ENCODE measurements around a stretch of chr18.

GRCh38 chr18:76483096-76484135 lies 11.6 kb downstream of the ZNF516 start:
- PRO-cap, 2 experiments: no peak in any of the 2 experiments

GRCh38 chr18:76518569-76519029 lies 23.6 kb upstream of the ZNF516 start:
- PRO-cap, 2 experiments: peak in 1 of 2 experiments; most common plus-strand start chr18:76518761 (in 1)

GRCh38 chr18:76559239-76559624 lies 64.2 kb upstream of the ZNF516 start:
- PRO-cap, 2 experiments: no peak in any of the 2 experiments

DNA sequence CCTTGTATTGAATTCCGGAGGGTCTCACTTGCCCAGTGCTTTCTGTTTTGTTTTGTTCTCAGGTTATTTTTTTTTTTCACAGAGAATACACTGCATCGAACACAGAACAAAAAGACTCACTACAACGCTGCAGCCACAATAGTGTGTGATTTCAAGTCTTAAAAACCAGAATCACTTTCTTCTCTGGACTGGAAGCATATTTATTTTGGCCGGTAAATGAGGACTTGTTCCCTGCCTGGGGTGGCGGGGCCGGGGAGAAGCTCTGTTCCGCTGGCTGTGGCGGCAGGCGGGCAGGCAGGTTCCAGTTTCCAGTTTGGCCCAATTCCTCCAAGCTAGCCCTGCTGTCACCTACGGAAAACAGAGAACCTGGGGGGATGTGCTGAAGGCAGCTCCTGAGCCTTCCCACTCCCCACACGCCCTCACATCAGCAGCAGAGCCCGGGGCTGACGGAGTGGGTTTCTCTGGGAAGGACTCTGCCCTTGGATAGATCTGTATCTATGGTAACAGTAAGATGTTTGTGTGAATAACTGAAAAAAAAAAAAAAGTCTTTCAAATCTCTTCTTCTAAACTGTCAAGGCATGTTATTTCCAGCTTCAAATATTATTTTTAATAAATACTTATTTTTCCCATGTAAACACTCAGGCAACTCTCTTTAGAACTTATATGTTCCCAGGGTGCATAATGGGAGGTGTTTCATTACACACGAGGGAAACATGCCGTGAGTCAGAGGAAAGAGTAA lies 115.9 kb upstream of the ZNF516 start:
- PRO-cap, 2 experiments: no peak in any of the 2 experiments

GRCh38 chr18:76621116-76622338 lies 126.5 kb upstream of the ZNF516 start:
- PRO-cap, 2 experiments: no peak in any of the 2 experiments

- PRO-cap, 2 experiments: no peak in any of the 2 experiments
Observed at GRCh38 chr18:76859367-76859845, 37.0 kb downstream of the ZNF236 start.

DNA sequence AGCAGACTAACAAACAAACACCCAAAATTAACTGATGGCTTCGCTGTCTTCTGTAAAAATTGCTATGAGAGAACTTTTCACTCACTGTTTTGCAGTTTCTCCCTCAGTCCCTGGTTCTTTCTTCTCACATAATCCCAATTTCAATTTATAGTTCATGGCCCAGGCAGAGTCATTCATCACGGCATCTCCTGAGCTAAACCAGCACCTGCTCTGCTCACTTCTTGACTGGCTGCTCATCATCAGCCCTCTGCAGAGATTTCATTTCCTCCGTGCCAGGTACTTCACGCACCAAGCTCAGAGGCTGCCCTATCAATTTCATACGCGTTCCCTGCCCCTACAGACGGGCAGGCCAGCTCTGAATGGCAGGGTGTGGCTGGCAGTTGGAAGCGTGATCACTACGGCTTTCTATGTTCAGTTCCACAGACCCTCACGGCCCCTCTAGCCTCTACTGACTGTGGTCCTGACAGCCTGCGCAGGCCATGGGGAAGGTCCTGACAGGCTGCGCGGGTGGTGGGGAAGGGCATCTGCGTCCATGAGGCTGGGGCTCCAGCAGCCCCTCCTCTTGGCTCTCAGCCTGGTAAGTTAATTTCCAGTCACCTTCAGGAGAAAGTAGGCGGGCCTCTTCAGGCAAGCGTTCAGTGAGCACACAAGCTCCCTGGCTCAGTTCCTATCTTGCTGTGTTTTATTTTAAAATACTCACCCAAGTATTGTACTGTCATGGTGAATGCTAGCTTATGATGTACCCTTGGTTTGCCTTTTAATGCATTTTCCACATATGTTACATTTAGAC lies 154.7 kb downstream of the ZNF236 start:
- PRO-cap, 2 experiments: no peak in any of the 2 experiments

DNA sequence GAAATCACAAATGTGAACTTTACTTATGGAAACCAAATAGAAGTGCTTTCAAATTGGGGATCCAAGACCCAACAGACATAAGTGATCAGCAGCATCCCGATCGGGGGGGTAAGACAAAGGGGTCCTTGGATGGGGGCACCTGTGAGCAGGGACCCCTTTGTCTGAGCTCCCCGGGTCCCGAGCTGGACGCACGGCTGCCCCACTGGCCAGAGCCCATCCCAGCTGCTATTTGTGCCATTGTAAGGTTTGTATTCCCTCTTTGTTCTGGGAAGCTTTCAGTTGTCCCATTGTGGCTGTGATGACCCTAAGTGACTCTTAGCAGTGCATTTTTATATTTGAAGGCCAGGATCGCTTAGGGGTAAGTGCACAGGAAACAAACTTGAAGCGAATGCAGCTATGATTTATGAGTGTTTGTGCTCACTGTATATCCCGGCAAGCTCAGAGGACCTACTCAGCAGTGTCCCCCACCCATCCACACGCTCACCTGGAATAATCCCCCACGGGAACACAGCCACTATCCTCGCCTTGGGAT lies 80.3 kb downstream of the MBP start:
- PRO-cap, 2 experiments: no peak in any of the 2 experiments

DNA sequence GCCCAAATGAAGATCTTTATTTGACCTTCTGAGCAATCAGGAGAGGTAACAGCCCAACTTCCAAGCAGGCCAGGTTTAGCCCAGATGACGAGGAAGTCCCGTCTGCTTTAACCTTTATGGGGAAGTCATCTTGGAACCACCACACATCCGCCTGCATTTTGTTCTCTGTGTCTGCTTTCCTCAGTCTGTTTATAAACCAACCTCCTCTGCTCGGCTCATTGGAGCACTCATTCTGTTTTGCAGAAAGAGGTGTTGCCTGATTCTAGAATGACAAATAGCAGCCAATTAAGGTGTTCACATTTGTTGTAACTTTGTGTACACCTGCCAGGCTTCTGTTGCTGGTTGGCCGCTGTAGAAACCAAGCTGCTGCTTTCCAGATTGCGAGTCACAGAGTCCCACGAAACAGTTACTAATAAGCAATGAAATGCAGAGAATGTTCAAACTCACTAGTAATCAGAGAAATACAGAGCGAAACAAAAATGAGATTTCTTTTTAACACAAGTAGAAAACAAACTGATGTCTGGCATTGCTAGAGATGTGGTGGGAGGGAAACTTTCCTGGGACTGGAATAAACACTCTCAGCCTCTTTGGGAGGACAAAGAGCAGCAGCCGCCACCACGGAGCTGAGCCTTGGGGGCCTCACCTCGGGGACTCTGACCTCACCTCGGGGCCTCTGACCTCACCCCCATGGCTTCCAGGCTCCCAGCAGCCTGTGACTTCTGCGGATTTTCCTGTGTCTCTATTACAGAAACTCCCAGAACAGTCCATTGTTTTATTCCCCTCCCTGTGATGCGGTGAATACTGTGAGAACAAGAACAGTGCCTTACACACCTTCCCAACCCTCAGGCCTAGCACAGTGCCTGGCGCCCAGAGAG lies 64.0 kb downstream of the MBP start:
- PRO-cap, 2 experiments: no peak in any of the 2 experiments

DNA sequence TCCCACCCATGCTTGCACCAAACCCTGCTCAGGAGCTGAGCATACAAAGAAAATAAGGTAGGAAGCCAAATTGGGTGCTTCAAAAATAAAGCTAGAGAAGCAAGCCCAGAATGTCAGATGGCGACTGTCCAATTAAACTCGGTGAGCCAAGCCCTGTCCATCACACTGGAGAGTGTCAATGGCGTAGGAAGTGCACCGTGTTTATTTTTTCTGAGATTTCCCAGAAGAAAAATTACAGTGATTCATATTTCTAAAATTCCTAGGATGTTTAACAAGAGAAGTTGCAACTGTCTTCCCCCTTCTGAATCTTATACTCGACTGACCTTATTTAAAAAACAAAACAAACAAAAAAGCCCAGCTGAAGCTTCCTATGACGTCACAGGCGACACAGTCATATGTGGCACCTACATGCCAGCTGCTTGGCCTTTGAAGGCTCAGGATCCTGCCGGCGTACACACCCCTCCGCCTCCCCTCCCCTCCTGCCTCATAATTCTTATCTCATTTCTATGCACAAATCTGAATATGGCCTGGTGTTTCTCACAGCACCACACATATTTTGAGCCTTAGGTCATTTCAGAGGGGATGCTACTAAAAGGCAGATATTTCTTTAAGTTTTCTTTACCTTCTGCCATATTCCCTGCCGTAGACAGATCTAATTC lies 60.8 kb downstream of the MBP start:
- PRO-cap, 2 experiments: peak in 1 of 2 experiments; most common minus-strand start position 320 of the sequence (in 1)

DNA sequence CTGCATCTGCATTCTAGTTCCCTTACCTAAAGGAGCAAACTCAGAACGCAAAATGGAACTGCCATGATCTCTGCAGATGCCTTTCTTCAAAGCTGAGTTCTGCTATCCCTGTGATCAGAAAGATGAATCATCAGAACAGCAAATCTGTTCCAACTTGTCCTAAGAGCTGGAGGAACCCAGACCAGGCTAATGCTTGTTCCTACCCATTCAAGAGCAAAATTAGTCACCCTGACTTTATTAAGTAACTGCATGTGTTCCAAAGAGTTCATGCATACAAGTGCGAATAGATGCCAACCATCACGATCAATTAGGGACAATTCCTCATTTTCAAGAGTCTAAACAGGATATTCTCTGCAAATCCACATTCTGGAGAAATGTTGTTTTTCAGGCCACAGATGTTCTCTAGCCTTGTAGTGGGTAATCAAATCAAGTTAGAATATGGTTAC lies 46.5 kb downstream of the MBP start:
- PRO-cap, 2 experiments: no peak in any of the 2 experiments

- PRO-cap, 2 experiments: no peak in any of the 2 experiments
Observed at GRCh38 chr18:77104633-77105531, 27.7 kb downstream of the MBP start.

DNA sequence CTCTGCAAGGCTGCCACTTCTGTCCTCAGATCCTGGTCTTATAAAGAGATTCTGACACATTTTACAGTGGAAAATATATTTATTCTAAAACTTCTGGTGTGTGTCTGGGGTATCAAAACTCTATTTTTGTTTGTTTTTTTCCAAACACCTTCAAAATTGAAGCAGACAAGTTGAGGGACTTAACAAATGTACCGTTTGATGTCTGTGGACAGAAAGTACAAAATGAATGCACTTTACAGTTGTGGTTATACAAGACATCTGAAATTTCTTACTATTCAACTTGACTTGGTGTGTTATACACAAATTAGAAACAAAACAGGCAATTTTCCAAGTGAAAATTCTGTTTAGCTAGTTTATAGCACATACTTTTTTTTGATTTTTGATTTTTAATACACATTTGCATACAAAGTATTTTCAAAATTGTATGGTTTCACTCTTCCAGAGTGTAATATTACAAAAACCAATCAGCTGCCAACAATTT lies 823.1 kb upstream of the SALL3 start:
- PRO-cap, 2 experiments: no peak in any of the 2 experiments

- PRO-cap, 2 experiments: no peak in any of the 2 experiments
Observed at GRCh38 chr18:79378919-79379306, 16.8 kb upstream of the NFATC1 start.

DNA sequence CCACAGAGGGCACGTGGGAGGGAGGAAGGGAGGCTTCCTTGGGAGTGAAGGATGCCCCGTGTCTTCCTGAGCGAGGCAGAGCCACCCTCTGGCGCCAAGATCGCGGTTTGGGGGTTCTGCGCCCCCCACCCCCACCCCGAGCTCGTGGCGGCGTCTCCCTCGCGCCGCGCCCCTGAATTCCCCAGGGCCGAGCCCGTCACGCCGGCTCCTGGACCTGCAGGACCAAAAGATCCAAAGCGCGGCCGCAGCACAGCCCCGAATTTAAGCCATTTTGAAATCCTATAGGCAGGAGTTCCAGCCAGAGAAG lies 900 bp downstream of the NFATC1 start:
- PRO-cap, 2 experiments: no peak in any of the 2 experiments

DNA sequence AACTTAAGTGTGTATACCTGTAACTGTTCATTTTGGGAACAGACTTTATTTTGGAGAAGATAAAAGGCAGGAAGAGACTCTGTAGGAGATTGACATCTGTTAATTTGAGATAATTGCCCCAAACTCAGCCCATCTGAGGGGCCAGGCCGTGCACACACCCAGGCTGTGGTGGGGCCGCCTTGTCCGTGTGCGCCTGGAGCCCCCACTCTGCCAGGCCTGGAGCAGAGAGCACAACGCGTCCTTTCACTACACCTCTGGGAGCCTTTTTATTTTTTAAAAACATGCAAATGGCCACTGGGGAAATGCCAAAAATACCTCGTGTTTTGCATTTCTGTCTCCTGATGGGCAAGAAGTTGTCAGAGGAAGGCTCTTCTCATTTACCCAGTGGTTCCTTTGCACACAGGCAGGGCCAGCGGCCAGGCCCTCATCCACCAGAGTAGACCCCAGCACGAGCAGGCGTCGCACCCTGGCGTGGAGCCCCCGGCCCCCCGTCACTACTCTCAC lies 64.6 kb downstream of the NFATC1 start:
- PRO-cap, 2 experiments: no peak in any of the 2 experiments

DNA sequence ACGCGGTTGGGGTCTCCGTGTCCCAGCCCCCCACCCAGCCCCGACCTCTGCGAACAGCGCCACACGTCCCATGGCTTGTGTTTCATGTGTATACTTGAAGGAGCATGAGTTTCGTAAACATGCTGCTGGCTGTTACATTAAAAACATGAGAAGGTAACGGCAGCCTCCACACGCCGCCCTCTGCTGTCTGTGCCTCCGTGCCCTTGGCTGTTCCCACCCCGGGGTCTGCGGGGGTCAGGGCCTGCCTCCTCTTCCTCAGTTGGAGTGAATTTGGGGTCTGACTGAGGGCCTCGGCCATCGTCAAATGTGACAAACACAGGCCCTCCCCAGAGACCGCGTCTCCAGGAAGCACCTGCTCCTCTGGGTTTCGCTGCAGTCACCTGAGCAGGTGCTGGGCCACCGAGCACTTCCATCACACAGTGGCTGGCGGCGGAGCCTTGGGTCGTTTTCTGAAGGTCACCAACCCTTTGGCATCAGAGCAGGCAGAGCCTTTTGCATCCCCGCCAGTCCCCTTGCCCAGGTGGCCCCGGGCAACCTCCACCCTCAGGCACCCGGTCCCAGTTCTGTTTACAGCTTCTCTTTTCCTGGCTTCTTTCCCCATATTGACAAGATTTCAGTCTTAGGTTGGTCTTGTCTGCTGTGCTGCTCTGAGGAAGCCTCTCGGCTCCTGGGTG lies 70.9 kb downstream of the NFATC1 start:
- PRO-cap, 2 experiments: no peak in any of the 2 experiments

- PRO-cap, 2 experiments: no peak in any of the 2 experiments
Observed at GRCh38 chr18:79520074-79520684, 124.4 kb downstream of the NFATC1 start.

GRCh38 chr18:79522267-79522905 lies 126.7 kb downstream of the NFATC1 start:
- PRO-cap, 2 experiments: no peak in any of the 2 experiments

DNA sequence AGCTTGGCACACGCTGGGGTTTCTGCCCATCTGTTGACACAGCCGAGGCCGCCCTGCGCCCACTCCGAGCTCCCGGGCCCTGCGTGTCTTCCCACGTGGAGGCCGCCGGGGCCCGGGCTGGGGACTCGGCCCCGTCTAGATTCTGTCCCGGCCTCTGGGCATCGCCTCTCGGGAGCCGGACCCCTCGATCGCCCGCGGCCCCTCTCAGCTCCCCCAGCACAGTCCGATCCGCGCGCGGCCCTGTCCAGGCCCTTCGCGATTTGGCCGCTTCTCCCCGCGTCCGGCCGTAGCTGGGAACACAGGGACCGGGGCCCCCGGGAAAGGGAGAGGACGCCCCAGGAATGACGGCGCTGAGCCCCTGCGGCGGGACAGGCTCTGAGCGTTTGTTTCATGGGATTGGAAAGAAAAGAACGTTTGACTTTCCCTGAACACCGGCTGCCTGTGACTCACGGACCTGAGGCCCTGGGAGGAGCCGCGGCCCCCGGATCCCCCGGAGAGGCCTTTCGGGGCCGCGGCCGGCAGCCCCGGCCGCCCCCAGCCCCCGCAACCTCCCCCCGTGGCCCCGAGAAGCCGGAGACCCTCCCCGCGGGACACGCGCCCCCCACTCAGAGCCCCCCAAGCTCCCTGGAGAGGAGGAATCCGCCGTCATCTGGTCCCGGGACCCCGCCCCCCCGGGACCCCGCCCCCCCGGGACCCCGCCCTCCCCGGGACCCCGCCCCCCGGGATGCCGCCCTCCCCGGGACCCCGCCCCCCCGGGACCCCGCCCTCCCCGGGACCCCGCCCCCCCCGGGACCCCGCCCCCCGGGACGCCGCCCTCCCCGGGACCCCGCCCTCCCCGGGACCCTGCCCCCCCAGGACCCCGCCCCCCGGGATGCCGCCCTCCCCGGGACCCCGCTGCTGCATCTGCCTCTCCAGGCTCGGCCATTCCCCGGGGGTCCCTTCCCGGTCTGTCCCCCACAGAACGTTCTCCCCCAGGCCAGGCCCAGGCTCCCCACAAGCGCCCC lies 62.7 kb upstream of the CTDP1 start:
- PRO-cap, 2 experiments: peak in 1 of 2 experiments; most common minus-strand start position 651 of the sequence (in 1)

All from psoas muscle (tissue), 2 donors.